Glomerular endothelial cell (primary cell): Measurements from ENCODE around the genes SLITRK1 and ABCC4.

DNA sequence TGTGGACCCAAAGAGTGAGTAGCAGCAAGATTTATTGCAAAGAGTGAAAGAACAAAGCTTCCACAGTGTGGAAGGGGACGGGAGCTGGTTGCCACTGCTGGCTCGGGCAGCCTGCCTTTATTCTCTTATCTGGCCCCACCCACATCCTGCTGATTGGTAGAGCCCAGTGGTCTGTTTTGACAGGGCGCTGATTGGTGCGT lies 149.0 kb upstream of the SPRY2 start:
- RAMPAGE, long total RNA = no peak

DNA sequence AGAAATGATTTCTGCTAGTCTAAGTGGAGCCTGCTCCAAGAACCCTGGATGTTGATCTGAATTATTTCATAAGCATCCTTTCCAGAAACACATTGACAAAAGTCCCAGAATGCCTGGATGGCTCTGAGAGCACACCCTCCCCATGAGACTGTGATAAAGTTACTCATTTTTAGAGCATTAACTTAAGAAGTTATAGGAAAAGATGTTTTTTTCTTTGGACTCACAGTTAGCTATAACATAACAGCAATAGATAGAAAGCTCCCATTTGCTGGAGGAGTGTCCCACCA lies 559.7 kb upstream of the SPRY2 start:
- RAMPAGE, long total RNA = no peak

GRCh38 chr13:81395199-81395685 lies 1054.3 kb upstream of the SPRY2 start:
- RAMPAGE, long total RNA = no peak

DNA sequence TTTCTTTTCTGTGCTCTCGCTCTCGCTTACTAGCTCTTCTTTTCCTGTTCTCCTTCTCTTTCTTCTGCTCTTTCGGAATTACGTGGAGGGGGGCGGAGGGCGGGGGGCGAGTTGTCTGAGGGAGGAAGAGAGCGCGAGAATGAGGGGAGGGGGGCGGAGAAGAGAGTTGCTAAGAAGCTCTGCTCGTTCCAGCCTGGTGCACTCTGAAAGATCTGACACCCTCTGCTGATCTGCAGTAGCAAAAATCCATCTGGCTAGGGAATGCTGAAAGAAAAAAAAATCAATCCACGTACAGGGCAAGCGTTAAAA lies at the start of gene SLITRK1:
Gene SLITRK1 (minus strand): TSS at position 217 of the 309 bp plus-strand sequence.
- RAMPAGE, long total RNA = no peak

DNA sequence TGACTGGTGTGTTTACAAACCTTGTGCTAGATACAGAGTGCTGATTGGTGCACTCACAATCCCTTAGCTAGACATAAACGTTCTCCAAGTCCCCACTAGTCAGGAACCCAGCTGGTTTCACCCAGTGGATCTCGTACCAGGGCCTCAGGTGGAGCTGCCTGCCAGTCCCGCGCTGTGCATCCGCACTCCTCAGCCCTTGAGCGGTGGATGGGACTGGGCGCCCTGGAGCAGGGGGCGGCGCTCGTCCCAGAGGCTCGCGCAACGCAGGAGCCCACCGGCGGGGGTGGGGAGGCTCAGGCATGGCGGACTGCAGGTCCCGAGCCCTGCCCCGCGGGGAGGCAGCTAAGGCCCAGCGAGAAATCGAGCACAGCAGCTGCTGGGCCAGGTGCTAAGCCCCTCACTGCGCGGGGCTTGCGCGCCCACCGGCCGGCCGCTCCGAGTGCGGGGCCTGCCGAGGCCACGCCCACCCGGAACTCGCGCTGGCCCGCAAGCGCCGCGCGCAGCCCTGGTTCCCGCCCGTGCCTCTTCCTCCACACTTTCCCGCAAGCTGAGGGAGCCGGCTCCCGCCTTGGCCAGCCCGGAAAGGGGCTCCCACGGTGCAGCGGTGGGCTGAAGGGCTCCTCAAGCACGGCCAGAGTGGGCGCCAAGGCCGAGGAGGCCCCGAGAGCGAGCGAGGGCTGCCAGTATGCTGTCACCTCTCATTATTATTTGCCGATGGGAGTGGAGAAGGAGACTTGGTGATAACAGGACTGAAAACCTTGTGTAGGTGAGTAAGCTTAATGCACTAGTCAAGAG lies 204.2 kb upstream of the SLITRK1 start:
- RAMPAGE, long total RNA = no peak

DNA sequence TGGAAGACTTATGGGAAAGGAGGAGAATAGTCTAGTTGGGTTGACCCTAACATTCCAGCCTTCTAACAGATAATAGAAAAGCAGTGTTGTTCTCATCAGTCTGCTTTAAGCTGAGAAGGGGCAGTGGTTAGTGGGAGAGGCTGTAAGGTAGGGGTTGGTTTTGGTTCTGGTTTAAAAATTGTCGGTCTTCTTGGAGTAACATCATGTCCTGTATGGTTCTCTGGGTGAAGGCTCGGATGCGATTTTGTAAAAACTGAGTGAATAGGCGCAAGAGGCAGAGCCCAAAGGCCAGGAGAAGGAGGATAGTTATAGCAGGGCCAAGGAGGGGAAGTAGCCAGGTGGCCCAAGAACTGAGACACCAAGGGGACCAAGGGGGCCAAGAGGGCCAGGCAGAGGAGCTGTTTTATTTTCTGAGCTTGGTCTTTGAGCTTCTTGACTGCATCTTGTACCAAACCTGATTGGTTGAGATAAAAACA lies 913.5 kb upstream of the SLITRK5 start:
- RAMPAGE, long total RNA = no peak

DNA sequence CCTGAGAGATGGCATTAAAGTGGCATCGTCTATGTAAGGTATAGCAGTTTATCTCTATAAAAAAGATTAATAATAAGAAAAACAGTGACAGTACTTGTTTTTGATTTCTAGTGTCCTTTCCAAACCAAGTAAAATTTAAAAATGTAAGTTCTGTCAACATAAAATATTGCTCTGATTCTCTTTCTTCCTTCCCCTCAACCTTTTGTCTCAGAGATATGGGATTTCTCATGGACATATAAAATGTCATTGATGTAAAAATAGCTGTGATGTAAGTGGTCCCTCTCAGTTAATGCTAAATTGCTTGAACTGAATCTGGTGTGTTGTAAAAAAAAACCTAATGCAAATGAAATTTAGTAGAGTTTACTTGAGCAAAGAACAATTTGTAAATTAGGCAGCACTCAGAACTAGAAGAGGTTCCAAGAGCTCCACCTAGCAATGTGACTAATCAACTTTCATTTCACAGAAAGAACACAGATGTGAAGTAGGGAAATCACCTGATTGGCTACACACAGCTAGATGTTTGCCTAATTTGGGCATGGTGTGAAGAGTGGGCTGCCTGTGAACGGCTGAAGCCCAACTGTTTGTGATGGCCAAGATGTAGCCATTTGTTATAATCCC lies 724.6 kb upstream of the SLITRK5 start:
- RAMPAGE, long total RNA = no peak

DNA sequence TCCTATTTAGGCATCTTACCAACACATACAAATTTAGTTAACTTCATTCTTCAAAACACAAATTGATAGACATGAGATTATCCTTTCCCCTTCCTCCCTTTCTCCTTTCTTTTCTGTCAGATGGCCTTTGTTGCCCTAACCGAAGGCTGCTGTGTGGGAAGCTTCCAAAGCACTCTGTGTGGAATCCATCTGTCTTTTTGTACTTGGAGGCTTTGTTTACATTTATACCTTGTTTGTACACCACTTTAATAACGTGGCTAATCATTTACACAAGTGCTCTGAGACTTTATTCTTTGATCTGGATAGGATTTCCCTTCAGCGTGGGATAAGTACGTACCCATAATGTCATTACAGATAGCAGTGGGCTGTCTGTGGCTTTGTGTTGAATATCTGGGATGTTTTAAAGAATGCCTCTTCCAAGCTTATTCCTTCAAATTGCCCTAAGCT lies 684.8 kb upstream of the SLITRK5 start:
- RAMPAGE, long total RNA = no peak

DNA sequence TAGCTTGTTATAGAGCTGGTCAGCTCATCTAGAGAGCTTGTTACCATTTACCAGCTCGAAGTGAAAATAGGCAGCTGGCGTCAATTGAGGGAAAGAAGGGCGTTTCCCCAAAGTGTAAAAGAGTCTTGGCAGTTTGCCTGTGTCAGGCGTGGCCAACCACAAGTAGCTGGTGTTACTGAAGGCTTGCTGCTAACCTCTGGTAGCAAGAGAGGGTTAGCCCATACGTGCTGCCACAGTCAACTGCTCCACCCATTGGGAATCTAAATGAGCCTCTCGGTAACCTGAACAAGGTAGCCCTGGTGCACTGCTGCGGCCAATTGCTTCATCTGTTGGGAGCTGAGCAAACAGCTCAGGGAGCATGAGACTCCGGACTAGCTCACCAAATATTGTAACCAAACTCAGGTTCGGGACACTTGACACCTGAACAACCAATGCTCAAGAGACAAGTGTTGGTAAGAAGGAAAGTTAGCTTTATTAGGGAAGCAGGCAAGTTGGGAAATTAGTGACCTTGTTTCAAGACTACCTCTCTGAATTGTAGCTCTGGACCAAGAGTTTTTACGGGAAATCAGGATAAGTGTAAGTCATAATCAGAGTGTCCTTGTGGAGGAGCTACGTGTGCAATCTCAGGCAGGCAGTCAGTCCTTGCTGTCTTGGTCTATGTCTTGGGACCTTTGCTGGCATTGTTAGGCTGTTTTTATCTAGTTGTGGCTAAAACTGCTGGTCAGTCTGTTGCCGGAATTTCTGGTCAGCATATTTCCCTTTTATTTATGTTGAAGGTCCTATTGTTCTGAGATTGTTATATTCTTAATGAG lies 314.7 kb upstream of the SLITRK5 start:
- RAMPAGE, long total RNA = no peak

- RAMPAGE, long total RNA = no peak
Measured at GRCh38 chr13:89401198-89401697, 1730.1 kb downstream of the SLITRK5 start.

DNA sequence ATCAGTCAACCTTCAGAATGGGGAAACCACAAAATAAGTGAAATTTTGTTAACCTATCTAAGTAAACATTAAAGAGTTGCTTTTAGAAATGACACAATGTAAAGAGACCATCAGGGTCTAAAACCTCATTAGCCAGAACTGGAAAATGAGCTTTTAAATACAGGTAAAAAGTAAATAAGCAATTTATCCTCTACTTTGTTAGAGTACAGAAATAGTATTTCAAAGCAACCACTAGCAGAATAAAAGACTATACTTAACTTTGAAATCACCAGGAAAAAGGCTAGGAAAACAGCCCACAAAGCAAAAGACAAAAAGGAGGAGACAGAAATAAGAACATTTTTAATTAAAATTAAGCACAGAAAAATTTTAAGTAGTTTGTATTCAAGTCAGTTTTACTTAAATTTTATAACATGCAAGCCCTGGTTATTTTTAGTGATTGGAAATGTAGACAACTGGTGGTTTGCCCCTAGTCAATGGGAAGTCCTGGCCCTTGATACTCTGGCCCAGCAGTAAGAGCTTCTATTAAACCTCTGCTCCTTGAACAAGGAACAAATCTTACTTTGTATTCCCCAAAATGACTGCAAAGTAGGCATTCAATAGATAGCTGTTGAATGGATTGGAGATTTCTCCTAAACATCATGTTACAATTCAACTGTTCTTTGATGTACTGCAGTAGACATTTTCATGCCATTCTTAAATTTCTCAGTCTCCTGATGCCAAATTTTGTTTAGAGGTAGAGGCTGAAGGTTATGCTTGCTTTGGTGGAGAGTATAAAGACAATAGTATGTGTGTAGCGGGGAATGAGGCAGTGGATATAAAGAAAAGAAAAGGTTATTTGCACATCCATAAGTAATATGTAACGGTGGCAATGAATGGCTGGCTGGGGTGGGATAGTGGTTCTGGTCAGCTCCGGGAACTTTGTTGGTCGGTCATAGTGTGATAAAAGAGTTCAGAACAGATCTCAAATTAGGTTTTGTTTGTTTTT lies 38.3 kb upstream of the GPC5 start:
- RAMPAGE, long total RNA = no peak

DNA sequence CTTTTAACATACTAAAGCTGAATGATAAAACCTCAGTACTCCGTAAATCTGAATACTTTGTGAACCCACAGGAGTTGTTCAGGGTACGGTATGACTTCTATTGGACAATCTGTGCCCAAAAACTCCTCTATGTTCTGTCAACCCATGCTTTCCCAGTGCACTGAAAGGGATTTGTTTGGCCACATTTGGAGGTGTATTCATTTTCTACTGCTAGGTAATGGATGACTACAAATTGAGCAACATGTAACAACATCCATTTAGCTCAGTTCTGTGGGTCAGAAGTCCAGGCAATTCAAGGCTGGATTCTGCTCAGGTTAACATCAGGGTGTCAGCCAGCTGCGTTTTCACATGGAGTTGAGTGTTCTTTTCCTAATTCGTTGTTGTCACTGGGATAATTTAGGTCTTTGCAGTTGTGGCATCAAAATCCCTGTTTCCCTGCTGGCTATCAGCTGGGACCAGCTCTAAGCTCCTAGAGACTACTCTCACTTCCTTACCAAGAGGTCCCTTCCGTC lies 25.6 kb upstream of the GPC5 start:
- RAMPAGE, long total RNA = no peak

- RAMPAGE, long total RNA = no peak
Measured at GRCh38 chr13:92135509-92135874, 737.1 kb downstream of the GPC5 start.

- RAMPAGE, long total RNA = no peak
Measured at GRCh38 chr13:94548099-94548805, 47.7 kb downstream of the TGDS start.

DNA sequence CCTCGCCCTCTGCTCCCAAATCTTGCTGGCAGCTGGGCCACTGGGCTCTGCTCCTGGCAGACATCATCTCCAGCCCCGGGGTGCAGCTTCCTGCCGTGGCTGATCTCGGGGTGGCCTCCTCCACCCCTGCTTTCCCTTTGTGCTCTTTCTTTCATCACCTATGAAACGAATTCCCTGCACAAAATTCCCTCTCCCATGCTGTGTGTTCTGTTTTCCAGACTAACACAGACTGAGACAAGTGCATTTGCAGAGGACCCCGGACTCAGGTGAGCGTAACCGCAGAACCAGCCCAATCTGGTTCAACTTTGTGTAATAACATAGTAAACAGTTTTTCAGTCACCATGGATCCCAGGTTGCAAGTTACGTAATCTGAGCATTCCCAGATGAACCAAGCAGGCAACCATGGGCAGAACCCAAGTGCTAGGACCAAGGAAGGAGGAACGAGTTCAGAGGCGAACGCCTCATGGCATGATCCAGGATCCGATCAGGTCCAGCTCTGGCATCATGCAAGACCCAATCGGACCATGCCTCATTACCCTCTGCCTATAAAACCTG lies 107.8 kb downstream of the ABCC4 start:
- RAMPAGE, long total RNA = no peak

DNA sequence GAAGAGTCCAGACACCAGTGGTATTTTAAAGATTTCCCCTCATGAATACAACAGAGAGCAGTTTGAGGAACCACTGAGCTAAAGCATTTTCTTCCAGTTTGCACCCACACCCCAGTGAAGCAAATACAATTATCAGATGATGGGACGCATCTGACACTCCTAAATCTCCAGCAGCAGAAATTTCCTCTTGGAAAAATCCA lies 74.3 kb downstream of the ABCC4 start:
- RAMPAGE, long total RNA = no peak

- RAMPAGE, long total RNA = no peak
Measured at GRCh38 chr13:95301121-95301997, at the start of gene ABCC4. Gene ABCC4 (minus strand): TSS chr13:95301451.

DNA sequence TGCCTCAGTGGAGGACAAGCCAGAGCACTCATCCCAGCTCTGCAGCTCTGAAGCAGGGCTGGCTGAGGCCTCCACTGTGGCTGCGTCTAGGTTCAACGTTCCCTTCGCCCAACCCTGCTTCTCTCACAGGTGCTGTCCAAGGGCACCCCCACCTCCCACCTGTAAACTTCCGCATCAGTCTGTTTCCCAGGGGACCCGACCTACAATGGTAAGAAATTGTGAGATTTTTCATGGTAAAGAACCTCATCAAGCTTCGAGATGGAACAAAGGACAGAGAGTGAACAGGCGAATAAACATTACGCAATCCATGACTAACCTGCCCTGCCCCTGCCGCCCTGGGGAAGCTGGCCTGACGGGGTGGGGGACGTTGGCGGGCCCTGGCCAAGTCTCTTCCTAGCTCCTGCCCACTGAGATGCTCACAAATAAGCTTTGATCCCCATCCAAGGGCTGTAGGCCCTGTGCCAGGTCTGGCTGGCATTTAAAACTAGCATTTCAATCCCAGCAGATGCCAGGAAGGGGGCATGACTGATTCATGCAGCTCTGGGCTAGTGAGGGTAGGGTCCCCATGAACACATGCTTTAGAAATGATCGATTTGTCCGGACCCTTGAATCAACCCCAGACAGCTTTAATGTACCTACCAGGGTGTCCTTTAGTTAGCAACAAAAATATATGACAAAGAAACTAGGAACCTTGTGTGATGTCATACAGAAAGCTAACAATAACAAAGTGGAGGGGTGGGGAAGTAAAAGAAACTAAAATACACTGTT lies 40.3 kb downstream of the DZIP1 start:
- RAMPAGE, long total RNA = no peak

- RAMPAGE, long total RNA = no peak
Measured at GRCh38 chr13:95629785-95630416, 14.6 kb downstream of the DZIP1 start.

GRCh38 chr13:96983922-96984297 lies 10.4 kb downstream of the OXGR1 start:
- RAMPAGE, long total RNA = no peak